ENCODE measurements around a stretch of chr6.

GRCh38 chr6:134458813-134459270 is 140.9 kb upstream of the SGK1 start:
- RRBS: no CpG with 5 or more reads among the region's 4 CpGs

GRCh38 chr6:134630434-134631309 is 312.8 kb upstream of the SGK1 start:
- RRBS: no CpG with 5 or more reads among the region's 15 CpGs

- RRBS: no CpG with 5 or more reads among the region's 6 CpGs
These were observed 109.7 kb downstream of the ALDH8A1 start for GRCh38 chr6:134840126-134840691.

- RRBS: no CpG with 5 or more reads among the region's 4 CpGs
These were observed 79.3 kb downstream of the ALDH8A1 start for GRCh38 chr6:134870651-134870992.

GRCh38 chr6:134902255-134902982 is 47.5 kb downstream of the ALDH8A1 start:
- RRBS: no CpG with 5 or more reads among the region's 8 CpGs

GRCh38 chr6:134928108-134928724 is 21.7 kb downstream of the ALDH8A1 start:
- RRBS: no CpG with 5 or more reads among the region's 5 CpGs

DNA sequence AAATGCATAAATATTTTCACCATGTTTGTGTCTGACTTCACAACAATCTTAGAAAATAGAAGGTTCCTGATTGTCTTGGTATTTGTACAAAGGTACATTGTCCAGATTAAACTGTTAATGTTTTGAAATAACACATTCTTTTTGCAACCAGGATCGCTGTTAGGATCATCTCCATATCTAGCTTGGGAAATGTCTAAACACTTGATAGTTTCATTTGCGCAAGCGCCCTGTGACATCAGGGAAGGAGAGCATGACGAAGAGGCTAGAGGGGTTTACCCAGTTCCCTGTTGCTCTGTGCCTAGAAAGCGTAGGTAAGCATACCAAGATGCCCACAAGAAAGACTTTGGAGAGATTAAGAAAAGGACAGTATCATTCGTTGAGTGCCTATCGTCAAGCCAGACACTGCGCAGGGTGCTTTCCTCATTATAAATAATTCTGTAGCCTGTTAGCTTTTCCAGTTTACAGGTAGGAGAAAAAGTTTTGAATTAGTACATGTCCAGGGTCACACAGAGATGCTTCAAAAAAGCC is 19.4 kb downstream of the ALDH8A1 start:
- RRBS: no CpG with 5 or more reads among the region's 8 CpGs

GRCh38 chr6:135030653-135031373 is 23.8 kb downstream of the HBS1L start:
- RRBS: no CpG with 5 or more reads among the region's 6 CpGs

DNA sequence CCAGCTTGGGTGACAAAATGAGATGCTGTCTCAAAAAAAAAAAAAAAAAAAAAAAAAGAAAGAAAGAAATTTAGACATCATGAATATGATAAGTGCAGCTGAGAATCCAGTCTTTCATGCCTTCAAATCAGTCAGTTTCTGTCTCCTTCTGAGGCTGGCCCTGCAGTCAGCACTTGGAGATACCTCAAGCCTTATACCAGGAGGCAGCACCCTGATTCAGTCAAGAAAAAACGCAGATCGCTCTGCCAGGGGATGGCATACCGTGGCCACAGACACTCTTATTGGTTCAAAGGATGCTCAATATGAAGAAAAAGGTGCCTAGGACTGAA is 17.9 kb upstream of the MYB start:
- RRBS: no CpG with 5 or more reads among the region's 3 CpGs

DNA sequence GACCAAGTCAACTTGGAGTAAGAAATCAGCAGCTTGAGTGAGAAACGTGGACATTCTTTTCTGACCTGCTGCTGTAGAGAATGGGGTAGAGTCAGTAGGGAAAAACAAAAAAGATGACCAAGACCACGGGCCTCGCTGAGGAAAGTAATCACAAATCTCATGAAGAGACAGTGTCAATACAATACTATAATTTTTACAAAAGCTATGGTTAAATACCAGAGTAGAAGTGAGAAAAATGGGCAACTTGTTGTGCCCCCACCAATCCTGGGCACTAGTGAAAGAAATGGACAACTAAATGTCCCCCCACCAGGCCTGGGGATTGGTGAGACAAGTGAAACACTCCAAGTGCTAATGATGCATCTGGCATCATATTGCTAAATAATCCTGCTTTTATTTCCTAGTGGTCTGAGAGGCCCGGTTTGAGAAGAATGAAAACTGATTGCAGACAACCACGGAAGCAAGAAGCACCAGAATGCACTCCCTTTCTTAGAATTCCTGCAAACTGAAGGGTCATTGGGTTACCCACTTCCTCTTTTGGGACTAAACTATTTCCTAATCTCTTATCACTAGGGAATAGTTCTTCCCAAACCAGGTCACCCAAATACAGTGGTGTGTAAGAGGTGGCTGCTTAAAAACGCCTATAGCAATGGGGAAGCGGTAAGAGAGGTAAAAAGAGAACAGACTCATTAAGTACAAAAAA is 125.5 kb downstream of the MYB start:
- RRBS: no CpG with 5 or more reads among the region's 7 CpGs

DNA sequence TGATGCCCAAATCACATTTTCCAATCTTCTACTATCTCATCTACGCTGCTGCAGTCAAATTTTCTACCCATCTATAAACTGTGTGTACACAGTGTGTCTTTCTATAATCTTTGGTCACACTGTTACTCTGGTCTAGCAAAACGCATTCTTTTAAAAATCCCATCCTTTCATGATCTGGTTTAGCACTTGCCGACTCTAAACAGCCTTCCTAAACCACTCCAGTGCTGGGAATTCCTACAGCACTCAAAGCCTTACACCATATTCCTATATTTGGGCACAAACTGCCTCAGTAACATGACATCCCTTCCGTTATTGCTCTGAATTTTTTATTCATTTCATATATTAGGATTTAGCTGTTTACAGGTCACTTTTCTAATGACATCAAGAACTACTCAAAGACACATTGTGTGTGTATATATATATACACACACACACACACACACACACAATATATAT is 145.2 kb downstream of the AHI1 start:
- RRBS: no CpG with 5 or more reads among the region's 4 CpGs

DNA sequence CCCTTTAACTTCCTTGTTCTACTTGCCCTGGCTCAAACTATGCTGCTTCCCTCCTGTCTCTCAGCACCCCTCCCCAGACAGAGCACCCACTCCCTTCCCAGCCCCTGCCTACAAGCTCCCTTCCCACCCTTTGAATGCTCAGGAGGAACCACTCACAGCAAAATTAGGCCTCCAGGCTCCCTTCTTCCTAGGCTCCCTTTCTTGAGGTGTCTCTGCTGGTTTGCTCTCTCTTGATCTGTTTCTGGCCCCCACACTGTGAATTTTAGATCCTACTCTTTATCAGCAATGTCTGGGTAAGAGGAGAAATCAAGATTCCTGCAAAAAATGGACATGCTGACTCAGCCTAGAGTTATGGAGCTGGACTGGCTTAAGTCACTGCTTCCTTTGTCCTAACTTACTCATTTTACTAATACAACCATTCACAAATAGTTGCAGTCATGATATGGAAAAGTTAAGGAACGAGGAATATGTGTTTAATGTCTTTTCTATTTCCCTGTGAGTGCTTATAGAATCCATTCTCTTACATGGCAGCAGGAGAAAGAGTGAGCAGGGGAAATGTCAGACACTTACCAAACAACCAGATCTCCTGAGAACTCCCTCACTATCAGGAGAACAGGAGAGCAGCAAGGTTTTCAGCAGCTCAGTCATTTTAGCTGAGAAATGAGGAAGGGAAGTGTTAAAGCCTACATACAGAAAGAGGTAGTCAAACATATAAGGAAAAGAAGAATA is 160.7 kb downstream of the PDE7B start:
- RRBS: no CpG with 5 or more reads among the region's 1 CpG

DNA sequence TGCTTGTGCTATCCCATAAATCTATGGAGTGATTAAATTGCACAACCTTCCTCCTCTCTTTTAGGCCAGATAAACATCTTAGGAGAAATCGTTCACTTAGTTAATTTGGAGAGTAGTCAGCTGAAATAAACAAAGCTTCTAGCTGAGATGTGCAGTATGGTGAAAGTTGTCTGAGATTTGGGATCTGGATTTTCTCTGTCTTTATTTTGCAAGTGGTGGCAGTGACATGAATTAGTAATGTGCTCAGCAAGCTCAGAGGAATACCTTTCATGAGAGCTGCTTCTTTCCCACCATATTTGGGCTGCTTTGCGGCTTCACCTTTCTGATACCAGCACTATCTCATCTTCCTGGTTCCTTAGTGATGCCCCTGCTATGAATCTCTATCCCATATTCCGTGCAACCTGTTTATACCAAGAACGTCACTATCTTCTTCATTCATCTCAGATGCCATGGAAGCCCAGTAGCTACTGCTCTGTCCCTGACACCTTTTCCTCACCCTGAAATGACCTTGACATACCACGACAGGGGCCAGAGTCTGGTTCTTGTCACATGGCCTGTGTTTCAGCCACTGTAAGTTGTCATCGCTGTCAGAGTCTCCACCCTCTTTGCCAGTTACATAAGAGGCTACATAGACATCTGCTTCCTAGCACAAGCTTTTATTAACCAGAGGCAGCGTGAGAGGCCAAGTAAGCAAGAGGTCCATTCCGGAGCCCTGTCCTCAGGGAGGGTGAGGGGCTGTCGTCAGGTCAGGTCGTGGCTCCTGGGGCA is 146.6 kb downstream of the MTFR2 start:
- RRBS: no CpG with 5 or more reads among the region's 10 CpGs

DNA sequence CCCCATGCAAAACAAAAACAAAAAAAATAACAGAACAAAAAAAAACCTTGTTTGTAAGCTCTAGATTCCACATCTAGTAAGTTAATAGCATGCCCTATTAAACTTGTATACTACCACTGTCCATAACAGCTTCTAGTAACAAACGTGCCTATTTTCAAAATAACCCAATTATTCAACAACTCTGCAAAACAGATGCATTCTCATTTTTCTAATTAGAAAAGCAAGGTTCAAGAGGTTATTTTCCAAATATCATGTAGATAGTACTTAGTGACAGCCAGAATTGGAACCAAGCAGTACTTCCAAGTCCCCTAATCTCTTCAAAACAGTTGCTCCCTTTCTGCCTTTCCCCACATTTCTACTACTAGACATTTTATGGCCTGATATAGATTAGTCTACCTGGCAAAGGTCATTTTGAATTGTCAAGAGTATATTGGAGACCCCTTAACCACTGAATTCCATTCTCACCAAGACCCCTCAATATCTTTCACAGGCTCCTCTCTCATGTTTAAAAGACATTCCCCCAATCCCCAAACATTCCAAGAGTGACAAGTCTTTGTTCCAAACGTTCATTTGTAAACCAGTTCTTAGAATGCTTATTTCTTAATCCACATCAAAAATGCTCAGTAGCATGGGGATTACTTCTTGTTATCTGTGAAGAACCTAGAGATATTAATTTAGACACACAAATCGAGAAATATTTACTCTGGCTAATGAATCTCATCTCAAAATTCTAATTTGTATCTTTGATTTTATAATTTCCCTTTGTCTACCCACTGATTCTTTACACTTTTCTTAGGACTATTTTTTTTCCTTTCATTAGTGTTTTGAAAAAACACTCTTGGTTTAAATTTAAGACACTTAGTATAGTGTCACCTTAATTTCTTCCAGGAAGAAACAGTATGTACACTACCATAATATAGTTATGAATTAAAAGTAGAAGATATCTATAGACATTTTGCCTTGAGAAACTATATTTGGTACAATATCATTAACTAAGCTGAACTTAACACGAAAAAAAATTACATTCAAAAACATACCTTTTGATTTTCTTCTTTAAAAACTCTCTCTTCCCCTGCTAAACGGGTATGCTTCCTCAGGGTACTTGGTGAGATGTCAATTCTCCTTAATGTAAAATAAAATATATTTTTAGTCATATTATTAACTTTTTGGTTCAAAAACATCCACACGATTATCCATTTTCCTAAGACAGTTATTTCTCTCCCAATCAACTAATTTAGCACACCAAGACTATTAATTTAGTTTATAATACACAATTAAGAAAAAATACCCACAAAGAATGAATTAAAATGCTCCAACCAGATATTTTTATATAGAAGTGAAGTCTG is 18.2 kb downstream of the BCLAF1 start:
- RRBS: no CpG with 5 or more reads among the region's 6 CpGs

- RRBS: no CpG with 5 or more reads among the region's 38 CpGs
These were observed 809 bp upstream of the BCLAF1 start for GRCh38 chr6:136290115-136291194.

GRCh38 chr6:136383225-136383705 is 93.6 kb upstream of the BCLAF1 start:
- RRBS: no CpG with 5 or more reads among the region's 5 CpGs

- RRBS: no CpG with 5 or more reads among the region's 6 CpGs
These were observed 72.5 kb upstream of the MAP7 start for GRCh38 chr6:136622650-136623293.

DNA sequence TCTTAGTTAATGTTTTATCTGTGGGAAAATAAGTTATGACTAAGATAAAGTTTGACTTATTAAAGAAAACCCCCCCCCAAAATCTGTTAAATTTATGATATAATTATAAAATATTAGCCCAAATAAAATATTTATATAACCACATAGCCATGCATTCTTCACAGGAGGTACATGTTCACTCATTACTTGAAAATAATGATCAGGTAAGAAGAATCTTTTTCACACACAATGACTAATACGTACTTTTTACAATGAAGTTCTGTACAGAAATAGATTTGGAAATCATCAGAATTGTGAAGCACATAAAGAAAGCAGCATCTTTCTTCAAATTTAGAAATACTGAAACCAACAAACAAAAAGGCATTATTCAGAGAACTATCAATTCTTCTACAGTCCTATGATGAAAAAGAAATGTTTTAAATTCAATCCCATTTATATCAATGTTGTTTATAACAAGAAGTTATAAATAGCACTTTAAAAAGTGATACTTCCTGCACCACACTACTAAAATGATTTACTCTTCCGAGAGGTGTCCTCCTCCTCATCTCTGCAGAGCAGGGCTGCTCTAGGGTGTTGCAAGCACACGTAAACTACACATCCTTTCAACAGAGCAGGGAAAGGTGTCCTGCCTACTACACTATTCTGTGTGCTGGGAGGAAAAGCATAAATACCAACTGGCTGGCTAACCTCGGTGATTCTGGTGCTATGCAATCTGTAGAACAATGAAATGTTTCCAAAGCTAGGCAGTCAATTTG is 89.3 kb upstream of the MAP7 start:
- RRBS: no CpG with 5 or more reads among the region's 4 CpGs

DNA sequence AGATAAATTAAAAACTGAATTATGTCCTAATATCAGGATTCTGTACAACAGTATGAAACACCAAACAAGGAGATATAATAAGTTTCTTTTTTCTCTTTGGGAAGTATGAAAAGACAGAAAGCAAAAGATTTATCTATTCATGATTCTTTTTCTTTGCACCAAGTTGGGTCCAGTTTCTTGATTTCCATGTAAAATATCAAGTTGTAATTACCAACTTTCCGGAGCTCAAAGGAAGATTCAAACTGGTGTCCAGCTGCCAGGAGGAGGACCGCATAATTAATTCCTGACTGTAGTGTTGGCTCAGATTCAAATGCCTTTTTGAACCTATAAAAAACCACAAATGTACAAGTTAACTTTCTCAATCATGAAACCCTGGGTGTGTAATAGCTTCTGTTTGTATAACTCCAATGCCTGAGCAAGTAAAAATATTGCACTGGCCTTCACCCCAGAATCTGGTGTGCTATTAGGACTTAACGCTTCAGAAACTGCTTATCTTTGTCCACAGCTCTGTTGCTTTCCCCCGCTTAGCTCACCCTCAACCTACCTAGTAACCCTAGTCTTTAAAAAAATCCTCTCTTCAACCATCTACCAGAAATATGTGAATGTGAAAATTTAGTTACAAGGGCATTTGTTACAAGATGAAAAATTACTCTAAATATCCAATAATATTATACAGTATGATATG is 119.0 kb upstream of the MAP7 start:
- RRBS: no CpG with 5 or more reads among the region's 4 CpGs

DNA sequence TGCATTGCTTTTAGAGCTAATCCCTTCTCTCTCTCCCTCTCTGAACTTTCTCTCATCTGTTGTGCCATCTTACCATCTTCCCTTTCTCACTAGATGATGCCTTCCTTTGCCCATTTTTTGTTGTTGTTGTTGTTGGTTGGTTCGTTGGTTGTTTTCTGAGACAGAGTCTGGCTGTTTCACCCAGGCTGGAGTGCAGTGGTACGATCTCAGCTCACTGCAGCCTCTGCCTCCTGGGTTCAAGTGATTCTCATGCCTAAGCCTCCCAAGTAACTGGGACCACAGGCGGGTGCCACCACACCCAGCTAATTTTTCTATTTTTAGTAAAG is 18.8 kb downstream of the MAP3K5 start:
- RRBS: no CpG with 5 or more reads among the region's 3 CpGs

Data from epithelial cell of prostate (primary cell).